WTC11 (cell line): ENCODE data around the genes CAND1 and IFNG.

- PRO-cap: no peak
Measured at GRCh38 chr12:64781819-64782186, 22.6 kb upstream of the GNS start.

DNA sequence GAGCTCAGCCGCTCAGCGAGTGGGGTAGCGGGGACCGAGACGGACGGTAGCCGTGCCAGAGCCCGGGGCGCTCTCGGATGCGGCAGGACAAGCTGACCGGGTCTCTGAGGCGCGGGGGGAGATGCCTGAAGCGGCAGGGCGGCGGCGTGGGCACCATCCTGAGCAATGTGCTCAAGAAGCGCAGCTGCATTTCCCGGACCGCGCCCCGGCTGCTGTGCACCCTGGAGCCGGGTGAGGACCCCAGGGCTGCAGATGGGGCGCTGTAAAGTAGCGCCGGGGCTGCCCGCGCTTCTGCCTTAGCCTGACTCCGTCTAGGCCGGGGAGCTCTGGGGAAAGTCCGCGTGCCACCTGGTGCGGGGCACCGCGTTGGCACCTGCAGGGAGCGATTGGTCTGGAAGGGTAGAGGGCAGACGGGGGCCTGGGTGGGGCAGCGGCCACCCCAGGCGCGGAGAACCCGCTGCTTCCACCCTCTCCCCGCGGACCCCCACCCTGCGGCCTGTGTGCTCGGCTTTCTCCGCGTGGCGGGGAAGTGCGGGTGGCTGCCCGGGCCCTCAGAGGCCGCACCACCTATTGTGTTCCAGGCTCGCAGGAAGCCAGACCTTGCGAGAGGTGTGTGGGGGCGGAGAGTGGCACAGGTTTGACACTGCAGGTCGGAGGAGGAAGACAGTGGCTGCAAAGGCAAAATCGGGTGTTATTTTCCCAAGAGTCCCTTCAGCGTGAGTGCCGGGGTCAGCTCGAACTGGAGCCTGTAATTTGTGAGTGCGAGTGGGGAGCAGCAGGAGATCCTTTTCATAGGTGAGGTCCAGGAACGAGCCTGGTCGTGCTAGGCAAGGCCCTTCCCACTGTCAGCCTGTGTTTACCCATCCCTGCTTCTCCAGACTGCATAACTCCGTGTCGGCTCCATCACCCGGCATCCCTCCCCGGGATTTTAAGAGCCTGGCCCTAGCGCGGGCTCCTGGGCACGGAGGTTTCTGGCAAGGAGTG is 648 bp downstream of the TBC1D30 start:
- PRO-cap: no peak

- PRO-cap: no peak
Measured at GRCh38 chr12:65171601-65172146, 2.3 kb downstream of the LEMD3 start.

DNA sequence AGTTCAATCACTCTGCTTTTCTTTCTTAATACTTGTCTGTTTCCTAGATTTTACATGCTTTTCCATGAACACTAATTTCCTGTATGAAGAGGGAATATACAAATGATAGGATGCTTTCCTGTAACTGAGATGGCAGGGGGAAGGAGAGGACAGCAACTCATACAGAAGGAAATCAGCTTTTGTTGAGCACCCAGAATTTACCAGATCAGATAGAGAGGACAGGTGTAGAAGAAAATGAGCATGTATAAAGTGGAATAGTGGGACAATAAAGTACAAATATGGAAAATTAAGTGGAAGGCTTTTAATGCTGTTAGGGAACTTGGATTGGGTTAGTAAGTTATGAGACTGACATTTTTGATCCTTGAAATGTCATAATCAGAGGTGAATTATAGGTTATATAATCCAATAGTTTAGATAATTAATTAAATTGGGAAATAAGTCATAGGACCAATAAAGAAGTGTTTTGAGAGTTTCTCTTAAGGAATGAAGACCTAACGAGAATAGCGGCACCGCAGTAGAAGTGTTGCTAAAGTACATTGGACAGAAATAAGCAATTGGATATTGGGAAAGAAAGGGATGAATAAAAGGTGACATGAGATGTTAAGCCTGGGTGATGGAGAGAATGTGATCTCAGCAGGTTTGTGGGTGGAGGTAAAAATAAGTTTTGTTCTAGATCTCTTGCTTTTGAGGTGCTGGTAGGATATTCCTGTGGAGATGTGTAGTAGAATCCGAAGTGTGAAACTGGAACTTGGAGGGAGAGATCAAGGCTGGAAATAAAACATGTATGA is 5.6 kb downstream of the MSRB3 start:
- PRO-cap: no peak

DNA sequence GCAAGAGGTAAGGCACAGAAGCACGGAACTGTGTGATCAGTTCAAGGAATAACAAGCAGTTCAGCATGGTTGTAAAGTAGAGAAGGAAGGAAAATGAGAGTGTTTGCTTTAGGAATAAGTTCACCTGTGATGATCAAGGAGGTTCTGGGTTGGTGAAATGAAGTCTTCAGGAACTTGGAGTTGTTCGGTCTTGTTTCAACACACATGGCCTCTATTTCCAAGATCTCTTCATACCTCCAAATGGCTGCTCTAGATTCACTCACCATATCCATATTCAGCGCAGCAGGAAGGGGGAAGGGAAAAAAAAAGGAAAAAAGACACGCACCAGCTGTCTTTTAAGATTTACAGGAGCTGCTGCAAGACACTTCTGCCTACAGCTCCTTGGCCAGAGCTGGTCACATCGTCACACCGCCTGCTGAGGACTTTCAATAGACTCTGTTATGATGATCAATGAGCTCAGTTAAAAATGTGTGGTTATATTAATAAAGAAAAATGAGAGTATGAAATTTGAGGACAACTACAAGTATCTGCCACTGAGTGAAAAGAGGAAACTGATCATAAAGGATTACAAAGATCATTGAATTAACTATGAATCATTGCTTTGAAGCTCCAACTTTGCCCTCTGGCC is 182.3 kb upstream of the HMGA2 start:
- PRO-cap: no peak

DNA sequence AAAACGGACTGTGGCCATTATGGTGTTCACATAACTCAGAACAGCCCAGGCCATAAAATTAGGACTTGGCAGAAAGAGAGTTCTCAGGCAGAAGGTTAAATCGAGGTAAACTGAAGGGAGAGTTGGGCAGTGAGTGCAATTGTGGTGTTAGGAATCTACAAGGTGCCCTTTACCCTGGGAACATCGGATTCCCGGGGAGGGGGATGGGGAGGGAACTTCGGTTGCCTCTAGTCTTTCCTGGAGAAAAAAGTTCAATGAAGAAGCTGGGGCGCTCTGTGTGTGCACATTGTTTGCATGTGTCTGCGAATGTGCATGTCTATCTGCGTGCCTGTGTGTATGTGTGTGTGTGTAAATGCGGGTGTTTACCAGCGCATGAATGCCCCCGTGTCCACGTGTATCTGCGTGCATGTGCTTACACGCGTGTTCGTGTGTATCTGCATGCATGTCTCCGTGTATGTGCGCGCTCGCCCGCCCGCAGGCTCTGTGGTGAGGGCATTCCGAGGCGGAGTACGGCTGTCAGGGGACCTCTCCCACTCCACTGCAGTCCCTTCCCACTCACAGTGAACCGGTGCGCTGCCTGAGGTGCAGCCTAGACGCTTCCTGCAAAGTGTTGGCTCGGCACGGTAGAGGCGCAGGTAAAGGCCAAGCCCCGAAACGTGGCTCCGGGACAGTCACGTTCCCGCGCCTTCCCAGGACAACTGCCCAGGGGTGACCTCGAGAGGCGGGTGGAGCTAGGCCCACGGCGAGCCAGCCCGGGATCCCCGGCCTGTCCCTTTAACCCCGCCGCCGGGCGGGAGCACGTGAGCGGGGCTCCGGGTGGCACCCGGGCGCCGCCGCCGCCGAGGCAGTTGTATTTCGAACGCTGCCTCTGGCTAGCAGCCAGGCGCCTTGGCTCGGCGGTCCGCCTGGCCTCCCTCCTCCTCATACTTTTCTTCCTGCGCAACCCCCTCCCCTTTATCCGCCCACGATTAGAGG is 613 bp upstream of the HMGA2 start:
- PRO-cap: bidirectional peak, plus-strand start at position 254 of the sequence, minus-strand start at position 81 of the sequence; unidirectional peak, plus-strand start at position 558 of the sequence; bidirectional peak, plus-strand start at position 851 of the sequence, minus-strand start at position 903 of the sequence

DNA sequence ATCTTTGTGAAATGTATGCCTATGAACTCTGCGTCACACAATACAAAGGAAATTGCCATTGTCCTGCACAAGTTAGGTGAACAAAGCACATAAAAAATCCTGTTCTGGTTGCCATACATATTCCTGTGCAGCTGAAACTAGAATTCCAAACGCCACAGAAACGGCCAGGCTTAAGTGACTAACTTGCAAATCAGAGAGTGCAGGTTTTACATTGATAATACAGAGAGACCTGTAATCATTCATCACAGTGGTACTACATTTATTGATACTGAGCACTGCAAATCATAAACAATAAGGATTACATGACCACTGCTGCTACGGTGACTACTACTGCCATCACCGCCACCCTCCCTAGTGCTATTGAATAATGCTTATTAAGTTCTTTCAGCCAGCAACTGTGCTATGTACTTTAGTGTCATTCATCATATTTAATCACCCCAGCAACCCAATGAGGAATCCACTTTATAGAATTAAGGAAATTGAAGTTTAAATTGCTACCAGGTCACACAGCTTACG is 112.1 kb downstream of the HMGA2 start:
- PRO-cap: no peak

DNA sequence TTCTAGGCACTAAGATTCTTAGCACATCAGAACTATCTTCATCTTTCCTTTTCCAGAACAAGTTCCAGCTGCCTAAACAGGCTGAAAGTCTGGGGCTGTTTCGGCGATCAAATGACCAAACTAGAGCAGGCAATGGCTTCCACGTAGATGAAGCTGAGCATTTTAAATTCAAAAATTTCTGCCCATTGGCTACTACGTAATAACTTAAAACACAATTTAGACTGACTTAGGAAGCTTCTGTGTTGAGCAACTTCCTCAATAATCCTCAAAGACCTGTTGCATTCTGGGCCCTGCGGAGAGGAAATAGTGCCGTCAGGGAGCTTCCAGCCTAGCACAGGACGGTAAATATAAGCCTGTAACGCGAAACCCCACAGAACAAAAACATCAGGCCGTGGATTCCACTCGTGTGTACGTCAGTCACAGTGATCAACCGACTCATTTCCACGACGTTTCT is 705 bp downstream of the TMBIM4 start:
- PRO-cap: unidirectional peak, plus-strand start at position 371 of the sequence

DNA sequence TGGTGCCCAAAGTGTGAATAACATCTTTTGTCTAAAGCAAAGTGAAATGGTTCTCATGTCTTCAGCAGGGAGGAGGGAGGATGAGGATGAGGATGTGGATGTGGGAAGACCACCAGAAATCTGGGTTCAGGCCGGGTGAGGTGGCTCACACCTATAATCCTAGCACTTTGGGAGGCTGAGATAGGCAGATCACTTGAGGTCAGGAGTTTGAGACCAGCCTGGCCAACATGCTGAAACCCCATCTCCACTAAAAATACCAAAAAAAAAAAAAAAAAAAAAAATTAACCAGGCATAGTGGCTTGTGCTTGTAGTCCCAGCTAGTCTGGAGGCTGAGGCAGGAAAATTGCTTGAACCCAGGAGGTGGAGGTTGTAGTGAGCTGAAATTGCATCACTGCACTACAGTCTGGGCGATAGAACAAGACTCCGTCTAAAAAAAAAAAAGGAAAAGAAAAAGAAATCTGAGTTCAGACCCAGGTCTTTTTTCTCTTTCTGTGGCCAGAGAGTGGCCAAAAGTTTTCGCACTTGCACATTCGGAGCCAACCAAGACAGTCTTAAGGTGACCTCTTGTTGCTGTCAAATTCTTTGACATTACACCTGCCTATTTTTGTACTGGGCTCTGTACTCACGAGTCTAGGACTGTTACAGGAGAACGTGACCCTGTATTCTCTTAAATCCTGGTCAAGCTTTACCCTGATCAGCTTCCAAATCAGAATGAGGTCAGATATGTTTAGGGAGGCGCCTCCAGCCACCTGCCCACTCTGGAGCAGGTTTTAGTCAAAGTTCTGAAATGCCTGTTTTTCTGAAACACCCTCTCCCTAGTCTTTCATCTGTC is 47.3 kb downstream of the IRAK3 start:
- PRO-cap: no peak

DNA sequence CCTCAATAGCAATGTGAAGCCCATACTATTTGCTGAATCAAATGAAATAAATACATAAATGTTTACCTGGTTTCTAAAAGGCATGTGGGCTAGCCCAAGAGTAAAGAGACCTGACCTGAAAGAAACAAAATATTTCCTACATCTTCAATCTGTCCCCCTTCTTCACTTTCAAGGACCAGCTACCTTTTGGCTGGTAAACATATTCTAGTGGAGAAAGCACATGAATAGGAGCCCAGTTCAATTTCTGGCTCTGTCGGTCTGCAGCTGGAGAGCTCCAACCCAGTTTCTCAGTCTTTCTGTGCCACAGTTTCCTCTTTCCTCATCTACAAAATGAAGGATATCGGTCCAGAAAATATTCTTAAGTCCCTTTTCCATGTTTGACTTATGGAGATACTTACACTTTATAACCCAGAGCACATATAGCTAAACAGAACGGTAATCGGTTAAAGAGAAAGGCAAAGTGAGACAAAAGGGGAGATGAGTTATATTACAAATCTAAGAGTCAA is 170.8 kb upstream of the GRIP1 start:
- PRO-cap: no peak

DNA sequence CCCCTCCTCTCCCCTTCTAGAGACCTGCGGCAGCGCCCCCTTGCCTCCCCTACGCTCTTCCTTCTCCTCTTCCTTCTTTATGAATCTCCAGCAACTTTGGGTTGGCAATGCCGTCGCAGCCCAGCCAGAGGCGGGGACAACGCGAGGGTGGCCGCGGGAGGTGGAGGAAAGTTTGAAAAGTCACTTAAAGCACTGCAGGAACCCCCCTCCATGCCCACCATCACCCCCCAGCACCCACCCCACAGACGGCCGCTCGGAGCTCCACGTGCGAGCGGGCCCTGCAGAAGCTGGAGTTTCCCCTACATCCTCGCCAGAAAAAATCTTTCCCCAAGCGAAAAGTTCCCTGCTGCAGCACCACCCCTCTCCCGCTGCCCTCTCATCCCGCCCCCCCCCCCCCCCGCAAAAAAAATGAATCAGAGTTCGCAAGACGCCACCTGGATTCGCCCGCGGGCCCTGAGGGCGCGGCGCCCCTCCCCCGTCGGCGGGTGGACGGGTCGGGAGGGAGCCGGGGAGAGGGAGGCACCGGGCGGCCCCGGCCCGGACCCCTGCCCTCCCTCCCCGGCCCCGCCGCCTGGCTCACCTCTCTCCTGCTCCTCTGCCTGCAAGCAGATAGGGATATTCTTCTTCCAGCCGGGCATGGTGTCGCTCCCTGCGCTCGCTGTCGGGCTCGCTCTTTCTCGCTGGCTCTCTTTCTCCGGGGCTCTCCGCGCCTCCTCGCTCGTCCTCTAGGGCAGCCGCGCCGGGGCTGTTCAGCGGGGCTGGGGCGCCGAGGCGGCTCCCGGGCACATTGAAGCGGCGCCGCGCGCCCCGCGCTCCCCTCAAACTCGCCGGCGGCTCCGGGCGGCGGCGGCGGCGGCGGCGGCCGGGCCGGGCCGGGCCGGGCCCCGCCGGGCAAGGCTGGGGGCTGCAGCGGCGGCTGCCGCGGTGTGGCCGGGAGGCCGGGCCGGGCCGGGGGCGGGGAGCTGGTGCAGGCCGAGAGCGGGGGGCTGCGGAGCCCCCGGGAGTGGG is 200.4 kb upstream of the CAND1 start:
- PRO-cap: bidirectional peak, plus-strand start at position 73 of the sequence, minus-strand start at position 68 of the sequence; unidirectional peak, plus-strand start at position 484 of the sequence; bidirectional peak, plus-strand start at position 612 of the sequence, minus-strand start at position 611 of the sequence

GRCh38 chr12:67069478-67070209 is 199.5 kb upstream of the CAND1 start:
- PRO-cap: bidirectional peak, plus-strand start at chr12:67069611, minus-strand start at chr12:67069536; bidirectional peak, plus-strand start at chr12:67069985, minus-strand start at chr12:67069843

GRCh38 chr12:67269302-67269715 is at the start of gene CAND1:
Gene CAND1 (plus strand): TSS chr12:67269358.
- PRO-cap: bidirectional peak, plus-strand start at chr12:67269342, minus-strand start at chr12:67269151; bidirectional peak, plus-strand start at chr12:67269641, minus-strand start at chr12:67269578

DNA sequence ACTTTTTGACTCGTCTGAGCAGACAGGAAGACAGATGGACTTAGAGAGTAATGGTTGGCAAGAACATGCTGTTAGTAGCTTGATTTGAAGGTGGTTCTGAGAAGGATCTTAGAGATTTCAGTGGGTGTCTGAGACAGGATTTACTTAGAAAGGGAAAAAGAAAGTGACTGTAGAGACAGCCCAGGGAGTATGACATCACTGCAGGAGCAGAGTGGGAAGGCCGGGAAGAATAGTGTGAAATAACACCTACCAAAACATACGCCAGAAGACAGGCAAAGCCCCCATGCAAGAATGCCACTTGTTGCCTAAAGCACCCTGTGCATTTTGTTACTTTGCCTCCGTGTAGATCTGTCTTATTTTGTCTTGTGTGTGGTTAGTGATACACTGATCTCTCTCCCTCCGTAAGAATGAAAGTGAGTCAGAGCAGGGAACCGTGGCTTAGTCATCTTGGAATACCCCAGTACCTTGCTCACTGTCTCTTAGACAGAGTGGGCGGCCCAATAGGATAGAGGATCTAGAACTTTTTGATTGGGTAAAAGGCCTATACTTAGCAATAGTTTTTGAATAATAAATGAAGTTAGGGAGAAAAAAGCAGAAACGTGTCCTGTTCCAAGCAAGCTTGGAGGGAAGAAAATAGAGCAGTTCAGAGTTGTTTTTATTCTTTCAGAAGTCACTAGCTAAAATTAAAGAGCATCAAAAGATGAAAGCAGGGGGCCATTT is 179.4 kb downstream of the DYRK2 start:
- PRO-cap: no peak

GRCh38 chr12:68159338-68159966 is at the start of gene IFNG:
Gene IFNG (minus strand): TSS chr12:68159740.
- PRO-cap: no peak

- PRO-cap: no peak
Measured at GRCh38 chr12:68406017-68406648, 74.0 kb upstream of the MDM1 start.

- PRO-cap: unidirectional peak, minus-strand start at chr12:68506933
Measured at GRCh38 chr12:68506696-68507160, 104.0 kb upstream of the RAP1B start.

GRCh38 chr12:68687159-68687669 is 436 bp downstream of the NUP107 start:
- PRO-cap: bidirectional peak, plus-strand start at chr12:68687449, minus-strand start at chr12:68687311

- PRO-cap: no peak
Measured at GRCh38 chr12:68819808-68820589, 12.0 kb downstream of the MDM2 start.

DNA sequence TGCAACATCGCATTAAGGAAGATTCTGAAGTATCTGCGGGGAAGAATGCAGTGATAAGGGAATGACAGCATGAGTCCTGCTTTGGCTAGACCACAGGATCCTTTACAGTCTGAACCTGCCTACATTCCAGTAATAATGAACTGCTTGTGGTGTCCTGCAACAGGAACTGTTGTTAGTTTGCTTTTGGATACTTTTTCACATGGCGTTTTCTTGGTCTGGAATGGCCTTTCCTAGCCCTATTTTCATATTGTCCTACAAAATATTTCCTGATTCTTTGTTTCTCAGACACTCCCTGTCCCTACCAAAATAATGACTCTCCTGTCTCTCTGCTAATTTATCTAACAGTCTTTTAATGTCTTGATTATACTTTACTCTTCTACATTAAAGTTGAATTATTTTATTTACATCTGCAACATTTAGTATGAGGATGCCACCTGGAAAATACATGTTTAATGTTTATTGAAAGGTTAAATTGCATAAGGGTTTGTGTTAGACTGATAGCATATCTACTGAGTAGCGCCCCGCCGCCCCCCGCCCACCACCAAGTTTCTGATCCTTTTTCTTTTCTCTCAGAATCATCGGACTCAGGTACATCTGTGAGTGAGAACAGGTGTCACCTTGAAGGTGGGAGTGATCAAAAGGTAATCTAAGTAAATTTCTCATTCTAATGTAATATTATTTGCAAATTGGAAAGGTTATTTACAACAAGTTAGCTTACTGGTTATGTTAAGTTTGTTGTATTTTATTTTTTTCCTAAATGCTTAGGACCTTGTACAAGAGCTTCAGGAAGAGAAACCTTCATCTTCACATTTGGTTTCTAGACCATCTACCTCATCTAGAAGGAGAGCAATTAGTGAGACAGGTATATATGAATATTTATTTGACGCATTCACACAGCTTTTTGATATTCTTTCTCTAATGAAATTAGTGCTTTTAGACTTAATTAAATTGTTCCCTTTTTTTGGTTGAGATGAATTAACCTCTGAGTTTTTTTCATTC is 16.1 kb downstream of the MDM2 start:
- PRO-cap: no peak